H4 (cell line): ENCODE results near the genes OVOL1 and MUS81.

- RAMPAGE, long total RNA, result no peak
These were observed 11.4 kb downstream of the SLC25A45 start for GRCh38 chr11:65370847-65371614.

- RAMPAGE, long total RNA, result no peak
These were observed 7.9 kb downstream of the FRMD8 start for GRCh38 chr11:65394479-65394678.

DNA sequence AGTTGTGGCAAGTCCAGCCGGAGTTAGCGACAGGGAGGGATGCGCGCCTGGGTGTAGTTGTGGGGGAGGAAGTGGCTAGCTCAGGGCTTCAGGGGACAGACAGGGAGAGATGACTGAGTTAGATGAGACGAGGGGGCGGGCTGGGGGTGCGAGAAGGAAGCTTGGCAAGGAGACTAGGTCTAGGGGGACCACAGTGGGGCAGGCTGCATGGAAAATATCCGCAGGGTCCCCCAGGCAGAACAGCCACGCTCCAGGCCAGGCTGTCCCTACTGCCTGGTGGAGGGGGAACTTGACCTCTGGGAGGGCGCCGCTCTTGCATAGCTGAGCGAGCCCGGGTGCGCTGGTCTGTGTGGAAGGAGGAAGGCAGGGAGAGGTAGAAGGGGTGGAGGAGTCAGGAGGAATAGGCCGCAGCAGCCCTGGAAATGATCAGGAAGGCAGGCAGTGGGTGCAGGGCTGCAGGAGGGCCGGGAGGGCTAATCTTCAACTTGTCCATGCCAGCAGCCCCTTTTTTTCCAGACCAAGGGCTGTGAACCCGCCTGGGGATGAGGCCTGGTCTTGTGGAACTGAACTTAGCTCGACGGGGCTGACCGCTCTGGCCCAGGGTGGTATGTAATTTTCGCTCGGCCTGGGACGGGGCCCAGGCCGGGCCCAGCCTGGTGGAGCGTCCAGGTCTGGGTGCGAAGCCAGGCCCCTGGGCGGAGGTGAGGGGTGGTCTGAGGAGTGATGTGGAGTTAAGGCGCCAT, 36.5 kb downstream of the FRMD8 start:
- RAMPAGE, long total RNA, result no peak

DNA sequence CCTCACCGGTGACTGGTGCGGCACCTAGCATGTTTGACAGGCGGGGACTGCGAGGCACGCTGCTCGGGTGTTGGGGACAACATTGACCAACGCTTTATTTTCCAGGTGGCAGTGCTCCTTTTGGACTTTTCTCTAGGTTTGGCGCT, 37.0 kb downstream of the FRMD8 start:
- RAMPAGE, long total RNA, result no peak

- RAMPAGE, long total RNA, result no peak
These were observed 40.1 kb downstream of the FRMD8 start for GRCh38 chr11:65426576-65426997.

- RAMPAGE, long total RNA, result no peak
These were observed 37.5 kb upstream of the SCYL1 start for GRCh38 chr11:65487404-65487773.

DNA sequence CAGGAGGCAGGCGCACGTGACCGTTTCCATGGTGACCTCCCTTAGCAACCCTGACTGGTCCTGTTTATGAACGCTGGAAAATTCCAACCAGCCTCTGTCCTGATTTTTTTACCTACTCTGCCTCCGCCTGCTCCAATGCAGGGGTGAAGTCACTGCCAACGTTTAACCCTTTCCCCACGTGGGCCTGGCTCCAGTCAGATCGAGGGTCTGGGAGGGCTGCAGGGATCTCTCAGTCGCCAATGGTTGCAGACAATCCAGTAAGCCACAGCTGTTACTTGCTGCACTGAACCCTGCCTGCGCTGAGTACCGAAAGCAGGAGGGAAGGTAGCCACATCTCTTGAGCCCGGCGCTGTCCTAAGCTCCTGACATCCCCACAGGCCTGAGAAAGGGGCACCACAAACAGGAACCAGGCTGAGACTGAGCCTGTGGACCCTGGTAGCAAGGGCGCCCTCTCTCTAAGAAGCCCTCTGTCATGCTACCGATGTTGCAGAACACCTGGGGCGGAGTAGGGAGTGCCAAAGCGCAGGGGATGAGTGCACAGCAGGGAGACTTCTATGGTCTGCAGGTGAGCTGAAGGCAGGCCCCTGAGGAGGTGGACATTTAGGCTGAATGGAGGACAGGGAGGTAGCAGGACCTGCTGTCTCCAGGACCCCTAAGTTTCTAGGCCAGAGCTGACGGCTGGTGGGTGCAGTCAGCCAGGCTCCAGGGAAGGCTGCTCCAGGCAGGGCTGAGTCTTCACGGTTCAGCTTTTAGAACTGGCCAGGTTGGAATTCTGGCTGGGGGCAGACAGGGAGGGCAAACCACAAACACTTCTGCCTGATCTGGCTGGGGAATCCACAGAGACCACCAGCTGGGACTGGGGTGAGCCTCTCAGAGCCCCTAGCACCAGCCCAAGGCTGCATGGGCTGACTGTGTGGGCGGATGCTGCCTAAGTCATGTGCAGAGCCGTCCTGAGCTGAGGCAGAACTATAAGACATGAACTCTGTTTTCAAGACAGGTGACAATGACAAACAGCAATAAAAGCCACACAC, 36.8 kb upstream of the SCYL1 start:
- RAMPAGE, long total RNA, result no peak

GRCh38 chr11:65490294-65490500, 34.7 kb upstream of the SCYL1 start:
- RAMPAGE, long total RNA, result no peak

- RAMPAGE, long total RNA, result no peak
These were observed 28.1 kb upstream of the SCYL1 start for GRCh38 chr11:65496500-65497493.

GRCh38 chr11:65502480-65503528, 22.1 kb upstream of the SCYL1 start:
- RAMPAGE, long total RNA, result no peak

DNA sequence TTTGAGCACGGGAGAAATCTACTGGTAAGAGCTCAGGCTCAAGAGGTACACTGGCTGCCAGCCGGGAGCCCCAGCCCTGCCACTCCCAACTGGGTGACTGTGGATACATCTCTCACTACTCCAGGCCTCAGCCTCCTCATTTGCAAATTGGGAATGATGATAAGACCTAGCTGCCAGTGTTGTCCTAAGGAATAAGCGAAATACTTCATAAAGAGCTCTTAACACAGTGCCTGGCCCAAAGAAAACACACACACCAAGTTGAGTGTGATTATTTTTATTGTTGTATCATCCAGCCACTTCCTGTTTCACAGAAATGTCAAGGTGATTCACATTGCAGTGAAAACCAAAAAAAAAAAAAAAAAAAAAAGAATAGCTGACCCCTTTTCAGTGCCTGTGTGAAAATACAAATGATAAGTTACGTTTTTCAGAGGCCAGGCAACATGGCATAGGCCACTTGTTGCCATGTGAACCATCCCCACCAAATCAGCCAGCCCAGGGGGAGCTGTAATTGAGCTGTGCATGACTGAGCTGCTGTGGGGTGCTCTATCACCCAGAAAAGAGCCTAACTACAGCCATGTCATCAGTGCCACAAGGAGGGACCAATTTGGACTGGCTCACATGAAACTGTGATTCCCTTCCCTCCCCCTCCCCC, 4.4 kb upstream of the ZNRD2 start:
- RAMPAGE, long total RNA, result no peak

DNA sequence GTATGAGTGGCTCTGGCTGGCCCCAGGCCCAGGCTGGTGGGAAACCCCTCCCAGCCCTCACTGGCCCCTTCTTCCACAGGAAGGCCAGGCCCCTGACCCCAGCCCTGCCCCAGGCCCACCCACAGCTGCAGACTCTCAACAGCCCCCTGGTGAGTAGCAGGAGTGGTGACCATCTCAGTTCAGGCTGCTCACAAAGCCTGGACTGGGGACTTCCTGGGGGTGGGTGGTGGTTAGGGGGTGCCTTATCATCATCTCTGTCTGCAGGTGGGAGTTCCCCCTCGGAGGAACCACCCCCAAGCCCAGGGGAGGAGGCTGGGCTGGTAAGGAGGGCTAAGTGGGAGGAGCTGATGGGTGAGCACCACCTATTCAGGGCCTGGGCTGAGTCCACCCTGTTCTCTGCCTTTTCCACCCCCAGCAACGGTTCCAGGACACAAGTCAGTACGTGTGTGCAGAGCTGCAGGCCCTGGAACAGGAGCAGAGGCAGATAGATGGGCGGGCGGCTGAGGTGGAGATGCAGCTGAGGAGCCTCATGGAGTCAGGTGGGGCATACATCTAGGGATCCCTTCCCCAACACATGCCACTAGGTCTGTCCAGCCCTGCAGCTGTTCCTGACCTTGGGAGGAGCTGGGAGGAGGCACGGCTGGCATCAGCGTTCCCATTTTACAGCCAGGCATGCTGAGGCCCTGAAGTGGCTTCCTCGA, 5.8 kb downstream of the KCNK7 start:
- RAMPAGE, long total RNA, result no peak

DNA sequence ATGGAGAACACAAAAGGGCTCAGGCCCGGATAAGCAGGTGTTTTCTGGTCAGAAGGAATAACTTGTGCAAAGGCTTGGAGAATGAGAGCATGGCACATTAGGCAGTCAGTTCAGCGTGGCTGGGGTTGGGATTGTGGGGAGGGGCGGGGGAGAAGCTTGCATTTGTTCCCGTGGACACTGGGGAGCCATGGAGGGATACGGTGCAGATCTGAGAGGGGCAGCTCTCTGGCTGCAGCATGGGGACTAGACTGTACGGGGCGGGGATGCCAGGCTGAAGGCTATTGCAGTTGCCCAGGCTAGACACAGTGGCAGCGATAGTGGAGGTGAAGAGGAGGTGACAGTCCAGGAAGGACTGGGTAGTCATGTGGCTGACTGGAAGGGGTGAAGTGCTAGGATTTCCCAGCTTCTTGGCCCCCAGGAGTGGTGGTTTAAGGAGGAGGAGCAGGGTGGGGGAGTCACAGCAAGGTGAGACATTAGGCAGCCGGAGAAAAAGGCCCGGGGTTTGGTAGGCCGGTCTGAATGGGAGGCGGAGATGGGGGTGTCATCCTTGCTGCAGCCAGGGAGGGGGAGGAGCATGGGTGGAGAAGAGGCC, 5.9 kb downstream of the SIPA1 start:
- RAMPAGE, long total RNA, result no peak

DNA sequence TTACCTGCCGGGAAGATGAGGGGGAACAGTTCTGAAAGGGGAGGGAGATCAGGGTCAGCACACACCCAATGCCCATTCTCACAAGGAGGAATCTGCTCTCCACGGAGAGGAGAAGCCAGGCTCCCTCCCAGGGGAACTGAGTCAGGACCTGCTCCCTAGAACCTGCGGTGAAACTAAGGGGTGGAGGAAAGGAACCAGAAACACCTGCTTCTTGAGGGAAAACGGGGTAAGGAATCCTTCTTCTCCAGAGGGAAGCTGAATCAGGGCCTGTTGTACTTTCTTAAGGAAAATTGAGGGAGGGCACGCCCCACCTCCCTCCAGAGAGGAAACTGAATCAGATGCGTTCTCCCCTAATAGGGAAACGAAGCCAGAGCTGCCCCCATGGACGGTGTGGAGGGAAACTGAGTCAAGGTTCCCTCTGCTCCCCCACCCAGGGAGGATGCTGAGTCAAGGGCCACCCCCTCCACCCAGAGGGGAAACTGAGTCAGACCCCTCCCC, 492 bp downstream of the RELA start:
- RAMPAGE, long total RNA, result no peak

- RAMPAGE, long total RNA, result no peak
These were observed 942 bp downstream of the AP5B1 start for GRCh38 chr11:65779429-65780638.

- RAMPAGE, long total RNA, result no peak
These were observed at the start of gene OVOL1 for GRCh38 chr11:65786208-65787273. OVOL1 (plus strand) TSS chr11:65787063.

DNA sequence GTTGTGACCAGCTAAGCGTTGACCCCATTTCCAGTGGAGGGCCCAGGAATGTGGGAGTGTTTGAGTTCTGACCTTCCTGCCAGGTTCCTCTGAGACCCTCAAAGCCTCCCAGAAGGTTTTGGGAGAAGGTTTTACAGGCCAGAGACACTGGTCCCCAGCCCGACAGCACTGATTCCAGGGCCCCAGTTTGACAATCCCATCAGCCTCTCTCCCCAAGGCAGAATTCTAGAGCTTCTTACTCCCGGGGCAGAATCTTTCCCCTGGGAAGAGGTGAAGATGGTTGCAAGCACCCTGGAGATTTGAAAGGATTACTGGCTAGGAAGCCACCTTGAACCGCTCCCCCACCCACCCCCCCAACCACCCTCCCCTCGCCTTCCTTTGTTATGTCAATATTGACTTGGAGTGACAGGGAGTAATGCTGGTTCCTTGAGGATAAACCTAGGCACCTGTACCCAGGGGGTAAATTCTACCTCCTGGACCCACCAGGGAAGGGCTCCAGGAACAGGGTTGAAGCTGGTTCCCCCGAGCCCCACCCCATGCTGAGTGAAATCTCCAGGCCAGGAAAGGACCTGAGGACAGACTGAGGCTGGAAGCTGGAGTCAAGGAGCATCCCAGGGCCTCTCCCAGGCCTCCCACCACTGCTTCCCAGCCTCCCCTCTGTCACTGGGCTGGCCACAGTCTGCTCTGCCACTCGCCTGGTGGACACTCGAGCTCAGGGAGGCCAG, 3.0 kb downstream of the OVOL1 start:
- RAMPAGE, long total RNA, result no peak

DNA sequence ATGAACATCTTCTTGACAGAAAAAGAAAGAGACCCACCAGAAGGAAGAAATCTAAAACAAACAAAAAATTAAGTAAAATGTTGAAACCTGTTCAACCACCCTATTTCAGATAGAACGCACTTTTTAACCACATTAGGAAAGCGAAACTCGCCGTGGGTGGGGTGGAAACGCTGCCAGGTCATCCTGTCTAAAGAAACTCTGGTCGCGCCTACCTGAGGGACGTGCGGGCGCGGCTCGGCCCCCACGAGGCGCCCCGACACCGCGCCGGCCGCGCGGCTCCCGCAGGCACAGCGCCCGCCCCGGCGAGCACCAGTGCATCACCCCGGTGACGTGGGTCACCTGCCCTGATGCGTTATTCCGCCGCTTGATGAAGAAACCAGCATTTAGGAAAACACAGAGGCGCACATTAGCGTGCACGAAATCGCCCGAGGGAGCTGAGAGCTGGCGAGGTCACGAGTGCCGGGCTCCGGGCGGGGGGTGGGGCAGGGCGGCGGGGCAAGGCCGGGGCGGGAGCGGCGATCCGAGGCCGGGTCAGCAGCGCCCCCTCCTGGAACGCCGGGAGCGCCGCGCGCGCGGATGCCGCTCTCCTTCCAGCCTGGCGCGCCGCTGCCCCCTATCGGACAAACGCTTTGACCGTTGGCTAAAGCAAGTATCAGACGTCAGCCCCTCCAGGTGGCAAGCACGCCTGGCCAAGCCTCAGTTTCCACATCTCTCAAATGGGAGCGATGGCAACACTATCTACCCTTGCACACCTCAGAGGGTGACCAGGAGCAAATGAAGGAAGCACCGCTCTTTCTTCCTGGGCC, 15.8 kb upstream of the SNX32 start:
- RAMPAGE, long total RNA, result no peak

- RAMPAGE, long total RNA, result no peak
These were observed at the start of gene MUS81 for GRCh38 chr11:65859892-65860929. MUS81 (plus strand) TSS chr11:65860433.

DNA sequence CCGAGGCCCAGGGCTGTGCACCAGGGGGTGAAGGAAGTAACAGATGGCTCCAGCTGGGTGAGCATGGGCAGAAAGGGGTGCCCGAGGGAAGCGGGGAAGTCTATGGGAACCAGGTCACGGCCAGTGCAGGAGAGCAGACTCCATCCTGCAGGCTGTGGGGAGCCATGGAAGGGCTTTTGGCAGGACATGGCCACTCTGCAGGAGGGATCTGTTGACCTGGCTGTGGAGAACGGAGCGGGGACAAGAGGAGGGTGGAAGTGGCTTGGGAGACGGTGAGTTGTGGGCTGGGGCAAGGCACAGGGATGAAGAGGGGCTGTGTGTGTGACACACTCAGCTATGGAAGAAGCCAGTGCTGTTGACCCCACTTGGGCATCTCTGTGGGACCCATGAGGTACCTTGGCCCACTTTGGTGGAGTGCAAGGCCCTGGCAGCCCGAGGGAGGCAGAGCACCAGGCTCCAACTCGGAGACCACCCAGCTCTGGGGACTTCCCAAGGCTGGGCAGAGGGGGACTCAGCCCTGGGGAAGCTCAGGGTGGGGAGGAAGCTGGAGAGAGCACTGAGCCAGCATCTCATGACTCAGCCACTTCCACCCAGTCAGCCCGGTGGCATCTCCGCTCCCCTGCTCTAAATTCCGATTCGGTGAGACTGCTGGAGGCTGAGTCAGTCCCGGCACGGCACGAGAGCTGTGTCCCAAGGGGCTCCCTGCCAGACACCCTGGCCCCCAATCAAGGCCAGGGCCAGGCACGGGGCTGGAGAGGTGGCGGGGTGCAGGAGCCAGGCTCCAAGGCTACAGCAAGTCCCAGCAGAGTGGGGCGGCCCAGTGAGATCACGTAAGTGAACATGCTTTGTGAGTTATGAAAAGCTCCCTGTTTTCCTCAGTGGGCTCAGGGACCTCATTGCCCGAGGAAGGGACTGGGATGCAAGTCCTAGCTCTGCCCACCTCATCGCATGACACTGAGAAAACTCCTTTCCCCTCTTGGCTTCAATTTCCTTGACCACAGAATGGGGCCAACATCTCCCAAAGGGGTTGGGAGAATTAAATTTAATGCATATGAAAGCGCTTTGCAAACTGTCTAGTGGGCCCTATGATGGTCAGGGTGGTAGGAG, 3.2 kb downstream of the C11orf68 start:
- RAMPAGE, long total RNA, result no peak